Spinal cord (tissue), 3 donors: ENCODE measurements around the genes RPS2 and KCTD5.

DNA sequence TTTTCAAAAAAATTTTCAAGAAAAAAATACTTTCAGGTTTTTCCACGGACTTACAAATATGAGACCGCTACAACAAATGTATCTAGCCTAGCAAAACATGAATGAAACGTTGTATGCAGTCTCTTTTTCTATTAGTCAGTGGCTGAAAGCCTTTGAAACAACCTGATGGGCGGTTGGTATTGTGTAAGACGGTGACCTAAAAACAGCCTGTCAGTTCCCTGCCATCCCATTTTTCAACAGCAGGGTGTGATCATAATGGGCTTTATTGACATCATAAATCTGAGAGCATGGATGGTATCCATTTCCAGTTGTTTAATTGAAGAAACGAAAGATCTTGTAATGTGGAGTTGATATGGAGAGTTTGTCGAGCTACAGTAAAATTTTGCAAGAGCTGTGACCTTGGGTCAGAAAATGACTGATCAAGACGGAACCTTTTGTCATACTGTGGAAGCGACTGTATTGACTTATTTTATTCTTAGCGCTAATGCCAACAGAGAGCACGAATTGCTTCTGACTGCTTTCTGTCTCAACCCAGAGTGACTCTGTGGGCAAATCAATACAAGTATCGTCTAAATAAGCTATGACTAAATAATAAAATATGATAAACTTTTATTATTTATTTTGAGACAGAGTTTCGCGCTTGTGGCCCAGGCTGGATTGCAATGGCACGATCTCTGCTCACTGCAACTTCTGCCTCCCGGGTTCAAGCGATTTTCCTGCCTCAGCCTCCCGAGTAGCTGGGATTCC is 12.3 kb upstream of the MEIOB start:
- PRO-cap, result no peak
- RAMPAGE, long total RNA, result no peak

DNA sequence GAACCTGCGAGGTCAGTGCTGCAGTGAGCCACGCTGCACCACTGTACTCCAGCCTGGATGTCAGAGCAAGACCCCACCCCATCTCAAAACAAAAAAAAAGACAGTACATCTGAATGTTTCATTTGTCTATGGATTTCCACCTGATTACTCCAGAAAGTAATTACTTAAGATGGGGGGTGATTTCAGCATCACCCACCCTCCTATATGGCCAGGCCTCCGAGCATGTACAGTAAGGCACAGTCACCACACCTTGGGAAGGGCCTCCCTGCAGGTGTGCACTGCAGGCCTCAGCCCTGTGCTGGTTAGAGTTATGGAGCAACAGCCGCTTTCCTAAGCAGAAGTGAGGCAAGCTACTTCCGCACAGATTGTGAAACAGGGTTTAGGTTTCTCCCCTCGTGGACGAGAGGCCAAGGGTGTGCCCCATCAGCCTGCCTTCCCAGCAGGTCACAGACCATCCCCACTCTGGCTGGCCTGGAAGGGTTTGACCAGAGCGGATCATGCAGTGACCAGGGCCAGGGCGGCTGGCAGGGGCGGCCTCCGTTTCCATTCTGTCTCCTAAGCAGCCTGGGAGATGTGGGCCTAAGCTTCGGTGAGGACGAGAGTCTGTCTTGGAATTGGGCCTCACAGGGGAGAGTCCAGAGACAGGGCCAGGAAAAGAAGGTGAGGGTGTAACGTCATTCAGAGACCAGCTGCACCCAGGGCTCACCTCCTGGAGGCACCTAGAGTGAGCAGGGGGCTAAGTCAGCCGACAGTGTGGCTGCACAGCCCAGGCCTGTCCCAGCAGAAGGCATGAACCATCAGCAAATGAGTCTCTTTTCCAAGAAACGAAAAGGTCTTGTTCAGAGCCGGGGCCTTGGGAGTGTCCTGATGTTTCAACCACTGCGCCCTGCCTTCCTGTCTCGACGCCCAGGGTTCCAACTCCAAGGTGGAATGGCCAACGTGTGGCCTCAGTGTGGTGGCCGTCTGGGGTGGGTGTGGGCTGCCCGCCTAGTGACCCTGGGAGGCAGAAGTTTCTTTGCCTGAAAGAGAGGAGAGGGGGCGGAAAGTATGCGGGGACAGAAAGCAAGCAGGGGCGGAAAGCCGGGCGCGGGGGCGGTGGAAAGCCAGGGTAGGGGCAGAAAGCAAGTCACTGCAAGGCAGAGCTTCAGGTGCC is 4.5 kb downstream of the MSRB1 start:
- PRO-cap, result no peak
- RAMPAGE, long total RNA, result no peak

- PRO-cap, result no peak
- RAMPAGE, long total RNA, result no peak
Measured at GRCh38 chr16:1950412-1950885, 4.0 kb downstream of the RPL3L start.

DNA sequence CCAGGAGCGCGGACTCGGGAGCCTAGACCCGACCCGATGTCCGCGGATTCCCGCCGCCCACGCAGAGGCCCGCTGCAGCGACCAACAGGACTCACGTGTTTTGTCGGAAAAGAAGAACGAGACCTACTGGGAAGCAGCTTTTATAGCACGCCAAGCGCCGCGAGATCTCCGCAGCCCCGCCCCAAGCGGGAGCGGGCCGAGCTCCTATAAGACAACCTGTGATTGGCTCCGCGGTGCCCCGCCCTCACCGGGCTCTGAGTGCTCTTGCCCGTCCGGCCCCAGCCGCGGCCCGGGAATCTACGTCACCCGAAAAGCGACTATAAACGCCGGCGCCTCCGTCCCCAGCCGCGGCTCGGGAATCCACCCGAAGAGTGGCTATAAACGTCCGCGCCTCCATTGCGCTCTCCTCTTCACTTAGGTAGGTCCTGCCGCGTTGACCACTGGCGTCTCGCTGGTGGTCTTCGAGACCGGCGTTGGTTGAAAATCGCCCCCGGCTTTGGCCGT is at the start of gene RPS2:
RPS2 (minus strand) TSS at position 115 of the 504 bp plus-strand sequence.
- PRO-cap, result unidirectional peak, minus-strand start at position 115 of the sequence
- RAMPAGE, long total RNA, result no peak

DNA sequence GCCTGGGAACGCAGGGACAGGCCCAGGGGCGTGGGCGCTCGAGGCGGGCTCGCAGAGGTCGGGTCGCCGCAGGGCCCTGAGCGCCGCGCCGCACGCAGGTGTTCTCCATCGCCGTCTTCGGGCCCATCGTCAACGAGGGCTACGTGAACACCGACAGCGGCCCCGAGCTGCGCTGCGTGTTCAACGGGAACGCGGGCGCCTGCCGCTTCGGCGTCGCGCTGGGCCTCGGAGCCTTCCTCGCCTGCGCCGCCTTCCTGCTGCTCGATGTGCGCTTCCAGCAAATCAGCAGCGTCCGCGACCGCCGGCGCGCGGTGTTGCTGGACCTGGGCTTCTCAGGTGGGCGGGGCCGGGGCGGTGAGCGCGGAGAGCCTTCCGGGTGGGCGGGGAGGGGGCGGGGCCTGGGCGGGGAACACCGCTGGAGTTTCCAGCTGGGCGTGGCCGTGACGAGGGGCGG is 2.1 kb downstream of the SYNGR3 start:
- PRO-cap, result no peak
- RAMPAGE, long total RNA, result no peak

DNA sequence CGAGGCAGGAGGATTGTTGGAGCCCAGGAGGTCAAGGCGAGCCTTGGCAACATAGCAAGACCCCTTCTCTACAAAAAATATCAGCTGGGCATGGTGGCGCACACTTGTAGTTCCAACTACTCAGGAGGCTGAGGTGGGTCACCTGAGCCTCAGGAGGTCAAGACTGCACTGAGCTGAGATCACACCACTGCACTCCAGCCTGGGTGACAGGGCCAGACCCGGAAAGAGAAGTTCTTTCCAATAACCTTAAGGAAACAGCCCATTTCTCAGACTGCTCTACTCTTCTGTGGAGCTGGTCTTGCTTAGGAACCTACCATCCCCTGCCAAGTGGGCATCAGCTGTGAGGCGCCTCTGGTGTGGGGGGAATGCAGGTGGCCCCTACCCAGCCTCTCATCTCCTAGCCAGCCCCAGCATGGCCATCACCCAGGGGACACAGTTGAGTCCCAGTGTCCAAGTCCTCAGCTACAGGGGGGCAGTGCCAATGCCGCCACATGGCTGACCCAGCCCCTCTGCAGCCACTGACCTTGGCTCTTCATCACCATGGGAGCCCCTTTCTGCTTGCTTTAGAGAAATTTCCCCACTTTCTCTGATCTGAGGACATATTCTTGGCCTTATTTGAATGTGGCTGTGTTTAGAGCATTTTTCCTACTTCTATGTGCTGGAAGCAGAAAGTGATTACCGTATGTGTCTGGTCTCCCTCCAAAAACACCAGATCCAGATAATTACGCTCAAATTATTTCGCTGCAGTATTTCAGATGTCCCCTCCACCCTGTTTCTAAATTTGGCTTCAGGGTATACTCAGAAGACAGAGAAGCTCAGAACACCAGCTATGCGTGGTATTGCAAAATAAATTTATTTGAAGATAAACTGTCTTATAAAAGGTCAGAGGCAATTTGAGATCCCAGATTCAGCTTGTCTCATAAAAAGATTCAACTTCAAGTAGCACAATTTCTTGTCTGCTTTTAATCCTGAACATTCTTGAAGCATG is 7.3 kb downstream of the SYNGR3 start:
- PRO-cap, result no peak
- RAMPAGE, long total RNA, result no peak

DNA sequence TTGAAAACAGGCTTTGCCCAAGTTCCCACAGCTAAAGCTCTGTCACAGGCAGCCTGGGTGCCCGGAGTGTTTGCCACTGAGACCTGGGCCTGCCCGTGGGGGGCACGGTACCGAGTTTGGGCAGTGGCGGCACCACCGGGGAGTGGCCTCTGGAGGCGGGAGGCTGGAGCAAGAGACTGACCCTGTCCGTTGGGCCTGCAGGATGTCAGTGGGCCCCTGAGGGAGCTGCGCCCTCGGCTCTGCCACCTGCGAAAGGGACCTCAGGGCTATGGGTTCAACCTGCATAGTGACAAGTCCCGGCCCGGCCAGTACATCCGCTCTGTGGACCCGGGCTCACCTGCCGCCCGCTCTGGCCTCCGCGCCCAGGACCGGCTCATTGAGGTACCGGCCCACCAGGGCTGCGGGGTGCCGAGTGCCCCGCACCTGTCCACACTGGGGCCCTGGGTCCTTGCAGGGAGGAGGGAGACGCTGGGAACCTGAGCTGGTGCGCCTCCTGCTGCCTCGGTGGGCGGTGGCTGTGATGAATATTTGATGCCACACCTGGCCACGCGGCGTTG is 9.5 kb downstream of the NHERF2 start:
- PRO-cap, result no peak
- RAMPAGE, long total RNA, result no peak

- PRO-cap, result no peak
- RAMPAGE, long total RNA, result no peak
Measured at GRCh38 chr16:2042702-2043699, 4.6 kb downstream of the NTHL1 start.

DNA sequence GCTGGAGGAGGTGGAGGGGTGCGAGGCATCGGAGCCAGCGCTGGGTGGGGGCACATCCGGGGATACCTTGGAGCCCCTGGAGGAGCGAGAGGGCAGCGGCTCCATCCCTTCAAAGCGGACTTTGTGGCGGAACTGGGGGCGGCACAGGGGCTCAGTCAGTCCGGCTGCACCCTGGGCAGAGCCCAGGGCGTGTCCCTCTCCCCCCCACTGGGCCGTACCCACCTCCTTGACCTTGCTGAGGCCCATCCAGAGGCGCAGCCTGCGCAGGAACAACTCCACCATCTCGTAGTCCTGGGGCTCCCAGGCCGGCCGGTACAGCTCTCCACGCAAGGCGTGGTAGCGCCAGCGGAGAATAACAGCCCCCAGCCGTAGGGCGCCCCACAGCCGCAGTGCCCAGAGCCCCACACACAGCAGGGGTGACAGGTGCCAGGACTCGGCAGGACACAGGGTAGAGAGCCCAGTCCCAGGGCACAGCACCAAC is 42.3 kb downstream of the TSC2 start:
- PRO-cap, result no peak
- RAMPAGE, long total RNA, result no peak

DNA sequence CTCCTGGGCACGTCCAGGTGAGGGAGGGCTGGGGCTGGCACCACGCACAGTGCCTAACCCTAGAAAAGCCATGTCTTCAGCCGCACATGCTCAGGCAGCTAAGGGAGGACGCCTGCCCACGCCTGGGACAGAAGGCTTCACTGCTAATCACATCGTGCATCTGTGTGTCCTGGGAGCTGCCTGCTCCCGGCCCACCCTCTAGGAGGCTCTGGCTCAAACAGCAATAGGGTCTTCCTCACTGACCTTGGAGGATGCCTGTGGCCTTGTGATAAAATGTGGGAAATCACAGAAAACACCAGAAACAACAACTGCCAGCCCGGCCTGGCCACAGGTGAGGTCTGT is 1.9 kb upstream of the TRAF7 start:
- PRO-cap, result no peak
- RAMPAGE, long total RNA, result no peak

GRCh38 chr16:2156478-2157051 is 983 bp downstream of the TRAF7 start:
- PRO-cap, result no peak
- RAMPAGE, long total RNA, result no peak

DNA sequence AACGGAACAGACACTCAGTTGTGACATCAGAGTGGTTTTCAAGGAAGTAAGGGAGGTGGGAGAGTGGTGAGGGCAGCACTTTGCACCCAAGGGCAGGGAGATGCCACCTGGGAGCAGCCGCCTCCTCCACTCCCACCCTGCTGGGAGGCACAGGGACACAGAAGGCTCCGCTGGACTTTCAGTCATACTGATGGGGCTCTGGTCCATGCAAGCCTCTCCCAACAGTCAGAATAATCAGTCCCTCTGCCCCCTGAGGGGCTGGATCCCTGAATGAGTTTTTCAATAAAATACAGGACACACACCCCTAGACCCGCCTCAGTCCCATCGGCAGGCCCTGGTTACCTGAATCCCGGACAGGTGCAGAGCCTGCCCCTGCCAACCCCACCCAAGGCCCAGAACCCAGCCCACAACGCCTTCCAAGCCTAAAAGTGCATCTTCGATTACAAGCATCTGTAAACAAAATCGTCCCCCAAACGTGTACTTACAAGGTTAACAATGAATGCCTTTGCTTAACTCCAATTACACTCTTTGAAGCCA is 1.5 kb downstream of the PGP start:
- PRO-cap, result no peak
- RAMPAGE, long total RNA, result no peak

DNA sequence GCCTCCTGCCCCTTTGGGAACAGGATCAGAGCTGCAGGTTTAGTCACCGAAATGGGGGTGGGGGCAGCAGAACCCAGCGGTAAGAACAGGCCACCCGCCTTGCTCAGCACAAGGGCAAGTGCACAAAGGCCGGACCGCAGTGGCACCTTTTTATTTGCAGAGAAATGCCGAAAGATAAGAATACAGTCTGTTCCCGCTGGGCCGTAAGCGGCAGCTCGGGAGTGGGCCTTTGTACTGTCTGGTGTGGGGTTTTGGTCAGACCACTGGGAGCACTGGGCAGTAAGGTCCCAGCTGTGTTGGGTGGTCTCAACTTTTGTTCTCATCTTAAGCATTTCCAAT is 585 bp upstream of the ECI1 start:
- PRO-cap, result no peak
- RAMPAGE, long total RNA, result no peak

DNA sequence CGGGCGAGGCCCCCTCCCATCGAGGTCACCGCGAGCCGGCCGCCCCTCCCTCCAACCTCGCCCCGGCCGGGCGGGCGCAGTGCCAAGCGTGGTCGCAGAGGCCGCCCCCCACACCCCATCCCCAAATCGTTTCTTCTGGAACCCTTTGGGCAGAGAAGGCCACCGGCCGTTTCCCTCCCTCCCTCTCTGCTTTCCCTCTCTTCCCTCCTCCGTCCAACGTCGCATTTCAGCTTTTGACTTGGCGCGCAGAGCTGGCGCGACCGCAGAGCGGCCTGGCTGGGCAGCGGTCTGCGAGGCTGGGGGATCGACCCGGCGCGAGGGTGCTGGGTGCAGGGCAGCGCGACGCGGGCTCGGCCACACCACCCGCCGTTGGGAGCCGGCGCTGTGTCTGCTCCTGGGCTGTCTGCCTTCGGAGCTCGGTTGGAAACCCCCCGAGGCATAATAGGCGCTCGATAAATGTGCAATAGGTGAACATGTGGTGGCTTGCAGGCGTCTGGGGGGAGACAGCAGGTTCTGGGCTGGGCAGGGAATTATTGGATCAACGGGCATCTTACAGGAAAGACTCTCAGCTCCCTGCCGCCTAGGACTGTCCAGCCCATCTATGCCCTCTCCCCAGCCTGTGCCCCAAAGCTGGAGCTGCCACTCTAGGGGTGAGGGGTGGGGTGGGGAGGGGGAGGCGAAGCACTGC is 2.8 kb upstream of the NTN3 start:
- PRO-cap, result no peak
- RAMPAGE, long total RNA, result no peak

DNA sequence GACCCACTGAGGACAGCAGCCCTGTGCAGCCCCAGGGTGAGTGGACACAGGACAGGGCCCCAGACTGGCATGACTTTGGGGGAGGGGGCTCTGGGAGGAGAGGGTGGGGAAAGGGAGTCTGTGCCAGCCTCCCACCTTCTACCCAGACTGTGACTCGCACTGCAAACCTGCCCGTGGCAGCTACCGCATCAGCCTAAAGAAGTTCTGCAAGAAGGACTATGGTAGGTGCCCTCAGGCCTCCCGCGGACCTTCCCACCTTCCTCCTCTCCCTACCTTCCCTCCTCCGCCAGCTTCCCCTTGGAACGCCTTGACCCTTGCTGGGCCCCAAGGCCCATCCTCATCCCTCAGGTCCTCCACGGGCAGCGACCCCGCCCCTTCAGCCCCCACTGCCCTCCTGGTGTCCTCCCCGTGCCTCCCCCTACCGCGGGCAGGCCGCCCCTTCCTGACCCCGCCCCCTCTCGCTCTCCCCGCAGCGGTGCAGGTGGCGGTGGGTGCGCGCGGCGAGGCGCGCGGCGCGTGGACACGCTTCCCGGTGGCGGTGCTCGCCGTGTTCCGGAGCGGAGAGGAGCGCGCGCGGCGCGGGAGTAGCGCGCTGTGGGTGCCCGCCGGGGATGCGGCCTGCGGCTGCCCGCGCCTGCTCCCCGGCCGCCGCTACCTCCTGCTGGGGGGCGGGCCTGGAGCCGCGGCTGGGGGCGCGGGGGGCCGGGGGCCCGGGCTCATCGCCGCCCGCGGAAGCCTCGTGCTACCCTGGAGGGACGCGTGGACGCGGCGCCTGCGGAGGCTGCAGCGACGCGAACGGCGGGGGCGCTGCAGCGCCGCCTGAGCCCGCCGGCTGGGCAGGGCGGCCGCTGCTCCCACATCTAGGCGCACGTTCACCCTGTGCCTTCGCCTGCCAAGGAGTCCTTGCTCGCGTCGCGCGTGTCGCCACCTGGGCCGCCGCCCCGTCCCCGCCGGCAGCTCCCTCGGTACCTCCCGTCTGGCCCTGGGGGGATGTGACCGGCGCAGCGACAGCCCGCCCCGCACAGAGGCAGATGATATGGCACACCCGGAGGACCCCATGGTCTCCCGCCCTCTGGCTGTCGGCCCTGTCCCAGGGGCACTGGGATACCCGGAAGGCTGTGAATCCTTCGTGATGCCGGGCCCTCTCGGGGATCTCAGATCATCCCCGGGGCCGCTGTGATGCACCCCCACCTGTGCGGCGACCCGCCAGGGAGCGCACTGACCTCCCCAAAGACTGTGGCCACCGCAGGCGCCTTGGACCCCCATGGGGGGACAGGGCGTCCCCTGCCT is 1.2 kb upstream of the TBC1D24 start:
- PRO-cap, result no peak
- RAMPAGE, long total RNA, result no peak

- PRO-cap, result no peak
- RAMPAGE, long total RNA, result no peak
Measured at GRCh38 chr16:2523747-2524956, 4.0 kb downstream of the AMDHD2 start.

DNA sequence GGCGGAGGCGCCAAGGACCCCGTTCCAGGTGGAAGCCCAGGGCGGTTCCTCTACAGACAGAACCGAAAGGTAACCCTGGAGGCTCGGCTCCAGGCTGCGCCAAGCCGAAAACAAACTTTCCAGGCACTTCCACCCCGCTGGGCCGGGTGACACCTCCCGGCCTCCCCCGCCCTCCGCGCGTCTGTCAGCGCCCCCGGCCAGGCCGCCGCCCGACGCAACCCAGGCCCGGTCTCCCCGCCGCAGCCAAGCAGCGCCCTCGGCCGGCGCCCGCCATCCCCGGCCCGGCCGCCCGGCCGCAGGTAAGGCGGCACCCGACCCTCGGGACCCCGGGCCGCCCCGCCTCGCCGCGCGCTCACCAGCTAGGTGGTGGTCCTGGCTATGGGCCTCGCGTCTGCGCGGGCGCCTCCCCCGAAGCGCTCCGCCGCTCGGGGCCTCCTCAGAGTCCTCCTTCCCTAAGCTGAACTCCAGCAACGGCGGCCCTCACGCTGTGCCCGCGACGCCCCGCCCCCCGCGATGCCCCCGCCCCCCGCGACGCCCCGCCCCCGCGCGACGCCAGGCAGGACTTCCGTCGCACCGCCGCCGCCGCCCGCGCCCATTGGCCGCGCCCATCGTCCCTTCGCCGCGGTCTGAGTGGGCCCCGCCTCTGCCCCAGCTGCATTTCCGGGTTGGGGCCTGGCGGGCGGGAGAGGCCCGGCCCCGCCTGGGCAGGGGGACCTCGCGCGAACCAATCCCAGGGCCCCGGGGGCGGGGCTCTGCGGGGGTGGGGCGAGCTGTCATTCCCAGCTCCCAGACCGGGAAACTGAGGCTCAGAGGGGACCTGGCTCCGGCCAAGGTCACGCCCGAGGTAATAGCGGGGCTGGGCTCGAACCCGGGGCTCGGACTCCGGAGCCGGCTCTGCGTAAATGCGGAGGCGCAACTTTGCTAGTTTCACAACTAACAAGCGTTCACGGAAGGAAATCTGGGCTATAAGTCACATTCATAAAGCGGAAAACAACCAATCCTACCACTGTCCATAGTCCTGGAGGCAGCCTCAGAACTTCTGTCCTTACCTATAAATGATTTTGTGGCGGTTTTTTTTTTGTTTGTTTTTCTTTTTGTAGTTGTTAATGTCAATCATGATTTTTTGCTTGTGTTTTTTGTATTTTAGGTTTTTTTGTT is 9.0 kb upstream of the KCTD5 start:
- PRO-cap, result no peak
- RAMPAGE, long total RNA, result start-site peak on the minus strand centred at position 470 of the sequence, 111 bp wide, 42 and 70 reads in 2 replicates

DNA sequence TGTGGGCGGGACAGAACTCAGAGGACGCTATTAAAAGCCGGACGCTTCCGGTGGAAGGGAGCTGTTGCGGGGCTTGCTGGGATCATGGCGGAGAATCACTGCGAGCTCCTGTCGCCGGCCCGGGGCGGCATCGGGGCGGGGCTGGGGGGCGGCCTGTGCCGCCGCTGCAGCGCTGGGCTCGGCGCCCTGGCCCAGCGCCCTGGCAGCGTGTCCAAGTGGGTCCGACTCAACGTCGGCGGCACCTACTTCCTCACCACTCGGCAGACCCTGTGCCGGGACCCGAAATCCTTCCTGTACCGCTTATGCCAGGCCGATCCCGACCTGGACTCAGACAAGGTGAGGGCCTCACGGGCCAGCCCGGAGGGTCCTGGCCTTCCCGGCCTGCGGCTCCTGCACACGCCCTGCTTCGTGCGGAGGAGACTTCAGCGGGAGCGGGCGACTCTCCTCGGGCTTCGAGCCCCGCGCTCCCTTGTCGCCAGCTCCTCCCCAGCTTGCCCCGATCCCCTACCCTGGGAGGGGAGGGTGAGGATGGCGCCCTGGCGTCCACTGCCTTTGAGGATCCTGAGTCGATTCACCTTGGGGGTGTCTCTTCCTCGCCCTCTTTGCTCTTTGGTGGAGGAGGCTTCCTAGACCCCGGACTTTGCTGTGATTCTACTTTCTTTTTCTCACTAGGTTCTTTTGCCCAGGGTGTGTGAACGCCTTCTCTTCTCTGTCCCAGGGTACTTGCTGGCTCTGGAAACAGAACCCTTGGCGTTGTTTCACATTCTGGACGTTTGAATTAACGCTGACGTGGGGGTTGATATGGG is at the start of gene KCTD5:
KCTD5 (plus strand) TSS at position 59 of the 806 bp plus-strand sequence.
- PRO-cap, result no peak
- RAMPAGE, long total RNA, result no peak

DNA sequence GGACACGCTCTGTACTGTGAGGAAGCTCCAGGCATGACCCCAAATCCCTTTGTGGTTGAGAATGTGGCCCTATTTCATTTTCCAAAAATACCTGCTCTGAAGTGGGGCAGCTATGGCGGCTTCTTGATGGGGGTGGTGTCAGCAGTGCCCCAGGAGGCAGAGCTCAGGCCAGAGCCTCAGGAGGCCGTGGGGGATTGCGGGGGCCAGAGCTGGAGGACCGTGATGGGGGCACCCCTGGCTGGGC is 16.0 kb downstream of the PRSS27 start:
- PRO-cap, result no peak
- RAMPAGE, long total RNA, result no peak

- PRO-cap, result no peak
- RAMPAGE, long total RNA, result no peak
Measured at GRCh38 chr16:2707251-2708322, 12.4 kb downstream of the PRSS27 start.